Breast epithelium (tissue), 2 donors: Measurements from ENCODE around the genes TLR7 and PIR.

GRCh38 chrX:12866775-12867217 is at the start of gene TLR7:
TLR7 (plus strand) TSS chrX:12867072.
- PRO-cap = no peak
- RAMPAGE, long total RNA, 2 experiments = start-site peak on the plus strand in 1 of 2 experiments, at chrX:12867006-12867072 at its widest, 24 reads per replicate

DNA sequence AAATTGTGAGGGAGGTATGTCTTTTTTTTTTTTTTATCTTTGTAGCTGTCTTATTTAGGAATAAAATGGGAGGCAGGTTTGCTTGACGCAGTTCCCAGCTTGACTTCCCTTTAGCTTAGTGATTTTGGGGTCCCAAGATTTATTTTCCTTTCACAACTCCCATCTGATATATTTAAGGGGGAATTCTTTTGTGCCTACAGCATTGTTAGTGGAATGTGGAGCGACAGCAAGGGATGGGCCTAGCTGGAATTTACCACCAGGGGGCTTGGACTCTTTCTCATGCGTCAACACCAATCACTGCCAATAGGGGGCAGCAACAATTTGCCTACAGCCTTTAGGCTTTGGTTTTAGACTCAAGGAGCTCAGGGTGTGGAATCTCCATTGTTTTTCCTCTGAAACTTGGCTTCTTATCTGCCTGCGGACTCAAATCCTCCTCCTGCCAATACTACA is 28.2 kb upstream of the TMSB4X start:
- PRO-cap = no peak
- RAMPAGE, long total RNA, 2 experiments = no peak in any of the 2 experiments

- PRO-cap = no peak
- RAMPAGE, long total RNA, 2 experiments = no peak in any of the 2 experiments
These were observed 558 bp downstream of the TMSB4X start for GRCh38 chrX:12975451-12975885.

DNA sequence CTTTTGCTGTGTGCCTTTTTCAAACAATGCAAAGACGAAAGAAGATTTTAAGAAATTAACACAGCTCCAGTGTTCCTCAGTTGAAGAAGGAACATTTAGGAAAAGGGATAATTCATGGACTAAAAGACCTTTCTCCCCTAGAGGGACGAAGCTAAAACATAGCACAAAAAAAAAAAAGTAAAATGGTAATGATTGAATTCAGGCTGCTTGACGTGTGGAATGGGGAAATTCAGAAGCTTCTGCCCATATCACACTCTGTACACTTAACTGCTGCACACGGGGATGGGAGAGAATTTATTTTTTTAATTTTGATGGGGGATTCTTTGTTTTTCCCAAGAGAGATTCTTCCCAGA is 3.7 kb downstream of the TMSB4X start:
- PRO-cap = no peak
- RAMPAGE, long total RNA, 2 experiments = no peak in any of the 2 experiments

- PRO-cap = no peak
- RAMPAGE, long total RNA, 2 experiments = no peak in any of the 2 experiments
These were observed 31.0 kb downstream of the FAM9C start for GRCh38 chrX:13013411-13013738.

- PRO-cap = no peak
- RAMPAGE, long total RNA, 2 experiments = no peak in any of the 2 experiments
These were observed 41.0 kb upstream of the FAM9C start for GRCh38 chrX:13085462-13085872.

DNA sequence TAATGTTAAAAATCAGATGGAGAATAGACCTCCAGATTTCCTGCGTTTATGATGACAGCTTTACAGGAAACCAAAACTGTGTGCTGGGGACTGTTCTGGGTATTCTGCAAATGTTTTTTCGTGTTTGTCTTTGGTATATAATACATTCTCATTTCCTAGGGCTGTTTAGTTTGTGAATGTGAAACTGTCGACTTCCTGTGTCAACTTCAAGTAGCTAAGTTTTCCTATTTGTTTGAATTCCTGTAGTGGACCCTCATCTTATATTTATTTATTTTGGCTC is 79.5 kb upstream of the FAM9C start:
- PRO-cap = no peak
- RAMPAGE, long total RNA, 2 experiments = no peak in any of the 2 experiments

DNA sequence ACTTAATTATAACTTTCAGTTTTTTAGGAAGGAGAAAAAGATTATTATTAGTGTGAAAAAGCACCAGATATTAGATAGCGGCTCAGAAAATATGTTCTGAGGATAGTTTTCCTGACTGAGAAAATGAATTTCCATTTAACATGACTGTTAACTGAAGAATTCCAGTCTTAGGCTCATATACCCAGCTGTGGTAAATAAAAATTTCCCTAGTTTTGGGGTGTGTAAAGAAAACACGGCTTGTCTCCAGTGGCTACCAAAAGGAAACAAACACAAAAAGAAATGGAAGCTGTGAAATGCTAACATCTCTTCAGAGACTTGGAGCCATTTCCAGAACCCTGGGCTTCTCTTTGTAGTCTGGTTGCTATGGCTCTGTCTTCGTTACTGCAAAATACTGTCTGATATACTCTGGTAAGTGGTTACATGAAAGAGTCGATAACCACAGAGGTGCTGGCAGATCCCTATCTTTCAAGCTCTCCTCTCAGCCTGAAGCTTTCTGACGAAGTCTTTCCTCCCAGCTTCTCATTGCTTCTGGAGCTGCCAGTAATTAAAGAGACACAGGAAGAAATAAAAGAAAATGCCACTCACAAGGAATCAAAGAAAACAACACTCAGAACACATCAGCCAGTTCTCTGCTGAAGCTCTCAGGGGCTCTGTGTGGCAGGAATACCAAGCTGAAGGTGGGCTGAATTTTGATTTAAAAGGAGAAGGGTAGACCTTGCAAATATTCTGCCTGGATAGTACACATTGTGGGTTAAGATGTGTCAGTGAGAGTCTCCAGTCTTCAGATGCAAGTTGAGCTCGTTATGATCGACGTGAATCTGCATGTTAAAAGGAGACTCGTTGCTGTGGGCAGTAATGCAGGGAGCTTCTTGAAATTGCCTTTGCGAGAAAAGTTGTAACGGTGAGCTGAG is 107.5 kb upstream of the FAM9C start:
- PRO-cap = no peak
- RAMPAGE, long total RNA, 2 experiments = no peak in any of the 2 experiments

- PRO-cap = no peak
- RAMPAGE, long total RNA, 2 experiments = no peak in any of the 2 experiments
These were observed 116.5 kb downstream of the ATXN3L start for GRCh38 chrX:13203377-13203697.

GRCh38 chrX:13303128-13303754 is 16.6 kb downstream of the ATXN3L start:
- PRO-cap = no peak
- RAMPAGE, long total RNA, 2 experiments = no peak in any of the 2 experiments

DNA sequence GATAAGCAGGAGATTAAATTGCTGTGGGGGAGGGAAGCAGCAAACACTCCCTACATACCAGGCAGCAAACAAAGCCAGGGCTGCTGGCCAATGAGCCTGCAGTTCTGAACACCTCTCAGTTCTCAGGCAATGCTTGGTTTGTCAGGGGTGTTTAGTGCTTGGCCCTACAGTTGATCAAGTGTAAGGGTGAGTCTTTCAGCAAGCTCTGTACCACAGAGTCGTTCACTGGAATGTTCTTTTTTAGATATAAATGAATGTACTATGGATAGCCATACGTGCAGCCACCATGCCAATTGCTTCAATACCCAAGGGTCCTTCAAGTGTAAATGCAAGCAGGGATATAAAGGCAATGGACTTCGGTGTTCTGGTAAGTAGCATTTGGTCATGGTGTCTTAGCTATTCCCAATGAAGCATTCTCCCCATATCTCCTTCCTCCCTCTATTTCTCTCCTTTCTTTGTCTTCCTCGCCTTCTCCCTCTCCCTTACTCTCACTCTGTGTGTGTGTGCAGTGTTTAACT is 38.7 kb downstream of the EGFL6 start:
- PRO-cap = no peak
- RAMPAGE, long total RNA, 2 experiments = start-site peak on the plus strand in 1 of 2 experiments, centred at position 279 of the sequence, 5 reads per replicate

DNA sequence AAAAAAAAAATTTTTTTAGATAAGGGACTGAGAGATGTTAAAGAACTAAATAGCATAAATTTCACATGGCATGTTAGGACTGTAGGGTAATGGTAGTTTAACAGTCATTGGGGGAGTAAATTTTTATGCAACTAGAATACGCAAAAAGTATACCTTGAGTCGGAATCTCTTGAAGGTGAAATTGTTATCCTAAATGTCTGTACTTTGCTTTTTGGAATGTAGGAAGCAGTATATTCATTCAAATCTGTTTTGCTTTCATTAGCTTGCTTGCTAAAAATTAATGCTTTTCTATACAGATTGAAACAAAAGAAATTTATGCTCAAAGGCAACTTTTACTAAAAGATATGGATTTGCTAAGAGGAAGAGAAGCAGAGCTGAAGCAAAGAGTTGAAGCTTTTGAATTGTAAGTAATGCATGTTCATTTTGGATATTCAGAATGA is 14.6 kb downstream of the OFD1 start:
- PRO-cap = no peak
- RAMPAGE, long total RNA, 2 experiments = no peak in any of the 2 experiments

DNA sequence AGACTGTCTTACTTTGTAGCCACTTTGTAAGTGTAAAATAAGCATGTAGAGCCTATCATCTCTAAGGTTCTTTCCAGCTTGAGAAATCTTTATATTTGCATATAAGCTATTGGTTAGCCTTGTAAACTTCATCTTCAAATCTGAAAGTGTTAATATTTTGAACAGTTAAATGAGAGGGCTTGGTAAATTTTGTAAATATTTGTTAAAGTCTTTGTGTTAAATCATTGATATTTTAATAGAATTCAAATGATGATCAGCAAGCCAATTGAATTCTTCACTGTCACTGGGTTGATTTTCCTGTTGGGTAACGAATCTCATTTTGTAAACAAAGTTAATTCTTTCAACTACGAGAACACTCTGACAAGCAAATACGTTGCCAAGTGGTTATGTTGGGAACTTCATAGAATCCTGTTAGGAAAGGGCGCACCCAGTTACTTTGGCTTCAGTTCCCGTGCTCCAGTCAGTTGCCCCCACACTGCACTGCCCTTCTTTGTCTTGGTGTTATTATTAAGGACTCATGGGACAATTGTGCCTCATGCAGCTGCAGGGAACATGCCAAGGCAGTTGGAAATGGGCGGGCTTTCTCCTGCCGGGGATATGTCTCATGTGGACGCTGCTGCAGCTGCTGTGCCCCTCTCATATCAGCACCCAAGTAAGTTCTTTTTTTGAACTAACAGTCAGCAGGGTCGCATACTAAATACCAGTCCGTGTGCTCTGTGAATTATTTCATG is 28.8 kb downstream of the OFD1 start:
- PRO-cap = no peak
- RAMPAGE, long total RNA, 2 experiments = start-site peak on the plus strand in 1 of 2 experiments, centred at position 544 of the sequence, 380 reads per replicate

- PRO-cap = no peak
- RAMPAGE, long total RNA, 2 experiments = start-site peak on the plus strand in 1 of 2 experiments, at chrX:13765953-13765988 at its widest, 127 reads per replicate
These were observed 31.3 kb downstream of the OFD1 start for GRCh38 chrX:13765669-13766390.

GRCh38 chrX:13888243-13888771 is 71.4 kb upstream of the GPM6B start:
- PRO-cap = no peak
- RAMPAGE, long total RNA, 2 experiments = no peak in any of the 2 experiments

DNA sequence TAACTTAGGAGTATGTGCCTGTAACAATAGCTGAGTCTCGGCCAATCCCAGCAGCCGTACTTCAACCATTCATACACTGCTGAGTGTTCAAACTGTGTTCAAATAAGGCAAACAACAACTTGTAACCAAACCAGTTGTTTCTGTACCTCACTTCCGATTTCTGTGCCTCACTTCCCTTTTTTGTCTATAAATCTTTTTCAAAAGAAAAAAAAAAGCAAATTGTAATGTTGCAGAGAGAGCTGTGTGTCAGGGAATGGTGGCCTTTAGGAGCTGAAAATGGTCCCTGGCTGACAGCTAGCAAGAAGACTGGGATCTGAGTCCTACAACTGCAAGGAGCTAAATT is 45.9 kb downstream of the GEMIN8 start:
- PRO-cap = no peak
- RAMPAGE, long total RNA, 2 experiments = no peak in any of the 2 experiments

- PRO-cap = unidirectional peak, minus-strand start at chrX:15493304
- RAMPAGE, long total RNA, 2 experiments = start-site peak on the minus strand in 2 of 2 experiments, at chrX:15493253-15493335 at its widest, 51 to 60 reads per replicate
These were observed at the start of gene PIR for GRCh38 chrX:15493021-15494251. PIR (minus strand) TSS chrX:15493333.

DNA sequence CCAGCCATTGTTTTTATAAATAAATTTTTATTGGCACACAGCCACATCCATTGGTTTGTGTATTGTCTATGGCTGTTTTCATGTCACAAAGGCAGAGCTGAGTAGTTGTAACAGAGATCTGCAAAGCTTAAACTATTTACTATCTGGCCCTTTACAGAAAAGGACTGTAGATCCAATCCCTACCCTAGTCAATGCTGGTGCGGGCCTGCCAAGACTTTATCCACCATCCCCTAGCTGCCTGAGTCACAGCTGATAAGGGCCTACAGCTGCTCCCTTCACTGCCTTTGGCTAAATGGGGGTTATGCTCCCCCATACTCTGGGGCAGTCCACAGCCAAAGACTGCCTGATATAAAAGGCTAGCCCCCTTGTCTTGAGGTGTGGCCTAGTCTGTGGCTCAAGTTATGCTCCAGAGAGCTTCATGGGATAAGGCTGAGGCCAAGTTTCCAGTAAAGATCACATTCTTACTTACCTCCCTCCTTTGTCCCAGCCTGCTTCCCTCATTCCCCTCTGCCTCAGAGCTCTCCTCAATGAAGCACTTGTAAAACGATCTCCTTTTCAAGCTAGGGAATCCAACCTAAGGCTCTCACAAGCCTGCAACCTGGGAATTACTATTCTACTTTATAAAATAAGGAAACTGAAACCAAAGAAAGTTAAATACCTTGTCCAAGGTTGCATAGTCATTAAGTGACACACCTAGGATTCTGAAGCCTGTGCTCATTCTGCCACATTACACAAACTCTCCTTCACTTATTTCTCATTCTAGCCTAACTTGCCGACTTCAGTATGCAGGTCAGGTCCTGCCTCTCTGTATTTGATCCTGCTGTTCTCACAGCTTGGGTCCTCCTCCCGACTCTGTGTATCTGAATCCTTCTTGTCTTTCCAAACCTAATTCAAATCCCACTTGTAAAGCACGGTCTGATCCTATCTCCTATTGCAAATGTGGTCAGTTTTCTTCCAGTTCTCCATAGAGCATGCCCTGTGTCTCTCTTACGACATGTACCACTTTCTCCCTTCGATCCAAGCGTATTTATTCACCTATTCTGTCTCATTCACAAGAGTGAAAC is 20.6 kb downstream of the ACE2 start:
- PRO-cap = no peak
- RAMPAGE, long total RNA, 2 experiments = no peak in any of the 2 experiments

DNA sequence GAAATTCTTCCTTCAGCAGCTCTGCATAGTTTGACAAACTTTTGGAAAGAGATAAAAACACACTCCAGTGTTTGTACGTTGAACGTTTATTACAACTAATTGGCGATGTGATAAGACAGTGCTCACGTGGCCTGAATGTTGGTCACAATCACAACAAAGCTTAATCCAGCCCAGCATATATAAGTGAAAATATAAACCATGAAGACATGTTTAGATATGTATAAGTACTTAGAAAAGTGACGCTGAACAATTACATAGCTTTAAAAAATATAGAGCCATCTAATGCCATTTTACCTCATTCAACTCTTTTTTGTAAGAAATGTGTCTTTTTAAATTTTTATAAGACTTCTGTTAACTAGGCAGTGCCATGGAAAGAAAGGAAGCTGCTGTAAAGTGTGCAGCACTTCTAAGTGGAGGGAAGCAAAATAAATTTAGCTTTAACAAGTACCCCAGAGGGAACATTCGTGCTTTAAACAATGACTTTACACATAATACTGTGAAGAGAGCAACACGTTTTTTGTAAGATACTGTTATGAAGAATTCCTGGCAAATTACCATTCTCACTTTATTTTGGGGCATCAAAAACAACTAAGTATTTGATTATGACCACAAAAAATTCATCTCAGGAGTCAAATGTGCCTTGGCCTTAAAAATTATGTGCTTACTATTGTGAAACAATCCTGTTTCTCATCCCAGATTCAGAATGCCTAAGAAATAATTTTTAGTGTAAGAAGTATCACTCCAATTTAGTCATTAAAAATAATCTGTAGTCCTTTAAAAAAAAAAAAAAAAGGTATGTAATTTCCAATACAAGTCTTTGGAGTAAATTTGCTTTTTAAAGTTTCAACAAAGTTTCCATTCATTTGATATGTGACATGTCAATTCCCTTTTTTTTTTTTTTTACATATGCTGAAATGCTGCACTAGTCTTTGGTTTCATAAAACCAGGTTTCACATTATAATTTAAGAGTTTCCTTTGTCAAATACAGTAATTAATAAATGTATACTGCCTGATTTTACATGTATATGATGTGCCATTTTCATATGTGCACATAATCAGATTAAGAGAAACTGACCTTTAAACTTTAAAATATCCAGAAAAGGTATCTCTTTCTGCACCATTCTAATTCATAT is 28.2 kb downstream of the AP1S2 start:
- PRO-cap = no peak
- RAMPAGE, long total RNA, 2 experiments = no peak in any of the 2 experiments

- PRO-cap = no peak
- RAMPAGE, long total RNA, 2 experiments = no peak in any of the 2 experiments
These were observed 26.8 kb downstream of the AP1S2 start for GRCh38 chrX:15827630-15828364.